Endothelial cell (in vitro differentiated cells): ENCODE measurements around a stretch of chr1.

DNA sequence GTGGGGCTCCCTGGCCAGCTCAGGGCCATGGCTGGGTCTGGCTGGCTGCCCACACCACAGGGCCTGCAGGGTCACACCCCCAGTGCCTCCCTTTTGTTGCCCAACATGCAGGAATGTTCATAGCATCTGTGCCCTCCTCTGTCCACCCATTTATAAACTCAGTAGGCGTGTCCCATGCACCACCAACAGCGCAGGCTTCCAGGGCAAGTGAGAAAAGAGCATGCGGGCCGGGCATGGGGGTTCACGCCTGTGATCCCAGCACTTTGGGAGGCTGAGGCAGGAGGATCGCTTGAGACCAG lies 20.9 kb upstream of the ECE1 start:
- PRO-cap: no peak

- PRO-cap: no peak
Measured at GRCh38 chr1:21343777-21344149, 53.5 kb upstream of the ECE1 start.

- PRO-cap: no peak
Measured at GRCh38 chr1:21346257-21346374, 55.9 kb upstream of the ECE1 start.

DNA sequence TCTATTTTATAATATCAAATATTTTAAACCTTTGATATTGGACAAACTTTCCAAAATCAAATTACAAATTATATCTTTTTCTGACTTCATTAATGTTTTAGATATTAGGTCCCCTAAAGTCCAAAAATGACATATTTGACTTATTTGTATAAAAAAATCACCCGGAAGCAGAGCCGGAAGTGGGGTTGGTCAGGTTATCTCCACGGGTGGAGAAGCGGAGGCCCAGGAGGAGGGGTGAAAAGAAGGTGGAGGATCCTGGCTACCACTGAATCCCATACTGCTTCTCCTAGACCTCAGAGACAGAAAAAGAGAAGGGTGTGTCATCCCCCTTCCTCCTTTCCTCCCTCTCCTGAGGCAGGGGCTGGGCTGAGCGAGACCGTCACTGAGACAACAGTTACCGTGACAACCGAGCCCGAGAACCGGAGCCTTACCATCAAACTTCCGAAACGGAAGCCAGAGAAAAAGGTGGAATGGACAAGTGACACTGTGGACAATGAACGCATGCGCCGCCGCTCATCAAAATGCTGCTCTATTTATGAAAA lies 42.2 kb upstream of the NBPF3 start:
- PRO-cap: unidirectional peak, plus-strand start at position 238 of the sequence

- PRO-cap: no peak
Measured at GRCh38 chr1:21547164-21547502, 37.9 kb downstream of the ALPL start.

DNA sequence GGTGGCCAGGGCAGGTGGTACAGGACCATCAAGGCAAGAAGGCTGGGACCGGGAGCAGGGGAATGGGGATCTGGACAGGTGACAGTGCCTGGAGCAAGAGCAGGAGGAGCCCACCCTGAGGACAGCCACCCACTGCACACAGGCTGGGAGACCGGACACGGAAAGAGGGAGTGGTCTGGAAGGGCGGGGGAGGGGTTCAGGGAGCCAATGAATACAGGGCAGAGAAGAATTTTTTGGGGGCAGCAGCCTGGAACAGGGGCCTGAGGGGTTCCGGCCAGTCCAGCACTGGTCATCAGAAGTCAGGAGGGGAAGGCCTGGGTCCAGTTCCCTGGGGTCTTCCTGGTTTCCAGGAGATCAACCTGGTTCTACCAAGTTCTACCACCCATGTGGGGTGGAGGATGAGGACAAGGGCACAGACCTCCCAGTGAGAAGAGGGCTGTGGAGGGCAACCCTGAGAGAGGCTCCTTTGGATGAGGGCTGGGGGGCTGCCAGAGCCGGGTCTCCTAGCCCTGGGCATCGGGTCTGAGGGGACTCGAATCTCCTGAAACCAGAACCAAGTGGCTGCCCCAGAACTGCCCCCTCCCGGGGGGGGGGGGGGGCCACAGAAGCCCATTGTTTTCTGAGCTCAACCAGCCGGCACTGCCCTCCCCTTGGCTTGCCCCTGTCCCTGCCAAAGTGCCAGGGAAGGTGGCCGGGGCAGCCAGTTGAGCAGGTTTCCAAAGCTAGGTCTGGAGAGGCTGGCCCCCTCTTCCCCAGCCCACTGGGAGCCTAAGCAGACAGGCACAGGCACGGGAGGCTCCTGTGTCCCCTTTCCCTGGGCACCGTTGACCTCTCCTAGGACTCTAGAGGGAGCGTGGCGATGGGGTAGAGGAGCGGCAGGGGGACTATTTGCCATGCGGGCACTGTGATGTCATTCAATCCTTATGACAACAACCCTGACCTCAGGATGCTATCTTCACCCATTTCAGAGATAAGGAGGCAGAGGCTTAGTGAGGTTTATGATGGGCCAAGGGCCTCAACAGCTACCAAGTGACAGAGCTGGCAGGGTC lies 35.4 kb downstream of the RAP1GAP start:
- PRO-cap: no peak

DNA sequence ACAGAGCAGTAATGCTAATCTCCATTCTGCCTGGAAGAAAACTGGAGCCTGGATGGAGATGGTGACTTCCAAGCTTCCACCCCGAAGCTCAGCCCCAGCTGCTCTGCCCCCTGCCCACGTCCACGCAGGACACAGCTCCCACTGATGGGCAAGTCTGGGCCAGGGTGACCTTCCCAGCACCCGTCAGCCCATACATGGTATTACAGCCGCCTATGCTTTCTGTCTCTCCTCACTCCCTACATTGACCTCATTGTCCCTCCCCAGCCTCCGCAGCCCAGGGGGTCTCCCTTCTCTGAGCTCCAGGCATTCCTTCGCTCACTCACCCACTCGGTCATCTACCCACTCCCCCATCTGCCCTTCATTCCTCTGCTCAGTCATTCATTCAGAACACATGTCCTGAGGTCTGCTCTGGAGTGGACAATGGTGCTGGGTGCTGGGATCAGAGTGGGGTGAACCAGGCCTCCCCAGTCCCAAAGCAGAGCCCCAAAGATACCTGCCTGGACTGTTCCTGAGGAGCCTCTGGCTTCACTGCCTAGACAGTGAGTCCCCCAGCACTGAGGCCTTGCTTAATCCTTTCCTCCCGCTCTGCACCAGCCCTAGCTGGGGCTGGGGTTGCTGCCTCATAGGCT lies 34.0 kb downstream of the RAP1GAP start:
- PRO-cap: no peak

DNA sequence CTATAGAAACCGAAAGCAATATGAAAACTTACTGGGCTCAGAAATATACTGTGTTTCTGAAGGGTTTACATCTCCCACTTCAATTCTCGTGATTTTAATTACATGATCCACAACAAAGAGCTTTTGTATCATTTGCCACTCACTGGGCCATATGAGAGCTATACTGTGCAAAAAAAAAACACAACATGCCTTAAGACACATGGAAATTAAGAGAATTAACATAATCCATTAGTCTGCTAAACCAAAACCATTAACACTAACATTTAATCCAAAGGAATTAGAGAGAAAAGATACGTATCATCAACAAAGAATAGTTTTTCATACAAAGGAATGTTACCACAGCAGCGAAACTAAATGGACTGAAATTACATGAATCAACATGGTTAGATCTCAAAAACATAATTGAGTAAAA lies 35.1 kb upstream of the RAP1GAP start:
- PRO-cap: no peak

DNA sequence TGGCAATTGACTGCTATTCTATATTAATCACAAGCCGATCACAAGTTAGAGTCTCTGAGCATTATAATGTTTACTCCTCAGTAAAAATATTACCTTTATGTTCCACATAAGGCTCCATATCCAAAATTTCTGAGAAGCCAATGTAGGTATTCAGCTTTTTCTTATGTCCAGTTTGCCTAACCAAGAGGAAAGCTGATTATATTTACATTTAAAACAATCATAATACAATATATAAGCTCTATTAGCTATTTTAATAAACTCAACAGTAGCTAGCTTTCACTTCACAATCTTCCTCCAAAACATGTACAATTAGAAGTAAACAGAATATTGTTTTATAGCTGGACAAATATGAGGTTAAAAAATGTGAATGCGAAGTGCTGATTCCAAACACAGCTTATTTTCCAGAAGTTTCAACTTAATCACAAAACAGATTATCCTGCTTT lies 36.0 kb downstream of the USP48 start:
- PRO-cap: no peak

GRCh38 chr1:21791646-21791977 lies 8.7 kb upstream of the USP48 start:
- PRO-cap: no peak

GRCh38 chr1:21816838-21817291 lies 4.8 kb downstream of the LDLRAD2 start:
- PRO-cap: no peak

DNA sequence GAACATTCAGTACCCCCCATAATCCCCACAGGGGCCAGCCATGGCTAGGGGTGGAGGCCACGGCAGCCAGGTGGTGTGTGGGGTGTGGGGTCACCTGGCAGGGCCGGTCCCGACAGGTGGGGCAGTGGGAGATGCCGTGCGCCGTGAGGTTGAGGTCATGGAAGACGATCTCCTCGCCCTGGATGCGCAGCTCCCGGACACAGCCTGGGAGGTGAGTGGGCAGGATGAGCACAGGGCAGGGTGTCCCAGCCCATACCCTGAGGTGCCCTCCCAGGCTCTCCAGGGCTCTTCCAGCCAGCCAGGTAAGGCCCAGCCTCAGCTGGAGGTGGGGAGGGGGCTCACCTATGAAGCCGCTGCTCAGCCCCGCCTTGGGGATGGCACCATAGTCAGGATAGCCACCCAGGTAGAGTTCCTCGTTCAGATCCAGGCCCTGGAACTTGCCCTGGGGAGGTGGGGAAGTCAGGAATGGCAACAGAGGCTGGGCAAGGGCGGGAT lies 19.1 kb downstream of the LDLRAD2 start:
- PRO-cap: no peak

- PRO-cap: no peak
Measured at GRCh38 chr1:21852149-21853031, 40.3 kb downstream of the LDLRAD2 start.

DNA sequence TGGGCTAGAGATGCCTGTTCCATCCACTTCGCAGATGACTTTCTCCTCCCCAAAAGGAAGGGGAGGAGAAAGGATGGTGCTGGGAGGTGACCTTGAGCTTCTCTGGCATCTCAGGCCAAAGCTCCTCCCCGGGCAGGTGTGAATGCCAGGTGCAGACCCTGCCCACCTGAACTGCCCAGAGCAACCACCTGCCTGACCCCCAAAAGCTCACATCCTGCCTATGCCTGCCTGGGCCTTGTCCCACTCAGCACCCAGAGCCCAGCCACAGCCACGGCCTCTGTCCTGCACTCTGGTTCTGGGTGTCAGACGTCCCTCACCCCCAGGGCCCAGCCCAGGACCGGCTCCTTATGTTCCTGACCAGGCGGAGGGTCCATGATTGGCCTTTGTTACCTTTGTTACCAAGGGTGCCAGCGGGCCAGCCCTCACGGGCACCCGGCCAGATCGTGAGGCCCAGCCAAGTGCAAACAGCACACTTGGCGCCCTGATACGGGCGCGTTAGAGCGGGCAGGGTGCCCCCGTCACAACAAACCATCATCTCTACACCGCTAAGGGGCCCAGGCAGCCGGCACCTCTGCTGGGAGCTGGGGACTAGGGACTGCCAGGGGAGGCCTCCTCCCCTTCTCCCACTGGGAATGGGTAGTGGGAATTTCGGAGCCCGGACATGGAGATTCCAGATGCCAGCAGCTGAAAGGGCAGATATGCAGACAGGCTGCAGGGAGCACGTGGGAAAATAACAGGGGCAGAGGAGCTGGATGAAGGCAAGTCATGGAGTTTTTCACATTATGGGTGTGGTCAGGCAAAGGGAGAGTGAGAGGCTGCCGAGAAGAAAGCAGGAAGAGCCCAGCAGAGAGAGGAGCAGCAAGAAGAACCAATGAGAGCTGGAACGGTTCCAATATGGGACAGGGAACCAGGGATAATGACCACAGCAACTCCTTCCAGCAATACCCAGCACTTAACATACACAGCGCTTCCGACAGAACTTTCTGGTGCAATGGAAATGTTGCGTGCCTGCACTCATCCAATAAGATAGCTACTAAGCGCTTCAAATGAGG lies 22.1 kb downstream of the HSPG2 start:
- PRO-cap: no peak

DNA sequence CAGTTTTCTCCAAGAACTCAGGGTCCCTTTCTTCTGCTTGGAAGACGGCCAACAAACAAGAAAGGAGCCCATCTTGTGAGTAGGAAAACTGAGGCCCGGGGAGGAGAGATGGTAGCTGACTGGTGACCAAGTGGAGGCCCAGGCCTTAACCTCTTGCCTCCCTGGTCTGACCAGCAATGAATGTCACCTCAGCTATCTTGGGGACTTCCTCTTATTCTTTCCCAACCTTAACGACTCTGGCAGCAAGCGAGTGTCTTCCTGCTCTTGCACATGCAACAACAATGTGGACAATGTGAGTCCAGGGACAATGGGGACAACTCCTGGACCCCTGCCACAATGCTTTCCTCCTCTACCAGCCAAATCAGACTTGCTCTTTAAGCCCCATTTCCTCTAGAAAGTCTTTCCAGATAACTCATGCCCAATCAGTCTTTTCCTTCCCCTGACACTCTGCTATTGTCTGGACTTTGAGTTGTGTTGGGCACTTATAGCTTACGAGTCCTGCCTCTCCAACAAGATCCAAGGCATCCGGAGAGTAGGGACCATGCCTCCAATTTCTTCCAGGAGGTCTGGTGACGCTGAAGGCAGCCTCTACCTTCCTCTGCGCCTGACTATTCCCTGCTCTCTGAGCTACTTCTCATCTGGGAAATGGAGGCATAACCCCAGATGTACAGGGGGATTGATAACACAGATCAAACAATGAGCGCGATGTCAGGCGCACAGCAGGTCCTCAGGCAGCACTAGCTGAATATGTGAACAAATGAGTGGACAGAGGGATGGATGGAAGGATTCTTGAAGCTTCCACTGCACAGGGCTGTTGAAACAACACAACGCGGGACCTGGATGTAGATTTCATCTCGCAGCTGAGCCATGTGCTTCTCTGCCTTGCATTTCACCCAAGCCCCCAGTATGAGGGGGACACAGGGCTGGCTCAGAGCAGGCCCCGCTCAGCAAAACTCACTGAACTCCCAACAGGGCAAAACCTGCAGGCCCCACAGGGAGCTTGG lies 12.3 kb downstream of the HSPG2 start:
- PRO-cap: bidirectional peak, plus-strand start at position 512 of the sequence, minus-strand start at position 185 of the sequence

- PRO-cap: no peak
Measured at GRCh38 chr1:21926814-21927078, 10.4 kb downstream of the HSPG2 start.

GRCh38 chr1:21938550-21939075 lies 1.5 kb upstream of the HSPG2 start:
- PRO-cap: bidirectional peak, plus-strand start at chr1:21938901, minus-strand start at chr1:21938799

DNA sequence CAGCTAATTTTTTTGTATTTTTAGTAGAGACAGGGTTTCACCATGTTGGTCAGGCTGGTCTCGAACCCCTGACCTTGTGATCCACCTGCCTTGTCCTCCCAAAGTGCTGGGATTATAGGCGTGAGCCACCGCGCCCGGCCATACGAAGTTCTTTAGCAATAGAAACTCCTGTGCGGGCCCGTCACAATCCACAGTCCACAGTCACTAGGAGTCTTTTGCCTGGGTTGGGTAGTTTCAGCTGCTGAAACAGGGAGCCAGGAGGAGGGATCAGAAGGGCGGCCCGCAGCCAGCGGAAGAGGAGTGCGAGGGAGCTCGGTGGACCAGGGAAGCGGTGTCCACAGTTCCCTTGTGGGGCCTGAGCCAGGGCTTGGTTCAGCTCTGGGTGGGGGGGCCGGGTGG lies 17.9 kb upstream of the HSPG2 start:
- PRO-cap: no peak

DNA sequence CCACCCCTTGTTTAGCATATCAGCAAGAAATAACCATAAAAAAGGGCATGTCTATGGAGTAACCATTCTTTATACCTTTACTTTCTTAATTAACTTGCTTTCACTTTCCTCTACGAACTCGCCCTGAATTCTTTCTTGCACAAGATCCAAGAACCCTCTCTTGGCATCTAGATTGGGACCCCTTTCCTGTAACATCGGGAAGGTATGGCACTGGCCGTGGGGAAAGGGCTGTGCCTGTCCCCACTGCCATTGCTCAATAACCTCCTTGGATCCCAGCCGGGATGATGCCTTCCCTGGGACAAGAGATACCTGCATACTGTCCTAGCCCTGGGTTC lies 5.0 kb upstream of the CELA3A start:
- PRO-cap: no peak

DNA sequence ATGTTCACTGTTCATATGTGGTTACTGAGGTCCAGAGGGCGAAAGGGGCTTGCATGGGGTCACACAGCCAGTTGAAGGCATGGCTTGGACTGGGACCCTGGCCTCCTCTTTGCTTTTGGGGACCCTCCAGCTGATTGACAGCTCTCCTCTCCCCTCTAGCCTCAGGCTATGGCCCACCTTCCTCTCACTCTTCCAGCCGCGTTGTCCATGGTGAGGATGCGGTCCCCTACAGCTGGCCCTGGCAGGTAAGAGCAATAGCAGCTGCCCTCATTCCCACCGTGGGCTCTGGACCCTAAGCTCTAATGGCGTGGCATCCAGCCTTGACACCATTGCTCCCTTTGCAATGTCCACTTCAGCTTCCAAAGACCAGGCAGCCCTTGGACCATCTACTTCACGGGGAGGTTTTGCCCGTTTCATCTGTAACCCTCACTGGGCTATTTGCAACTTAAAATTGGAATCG lies 1.4 kb downstream of the CELA3A start:
- PRO-cap: no peak